Trachea (tissue), 1 donor: Measurements from ENCODE around the genes TAF1A and DISP1.

DNA sequence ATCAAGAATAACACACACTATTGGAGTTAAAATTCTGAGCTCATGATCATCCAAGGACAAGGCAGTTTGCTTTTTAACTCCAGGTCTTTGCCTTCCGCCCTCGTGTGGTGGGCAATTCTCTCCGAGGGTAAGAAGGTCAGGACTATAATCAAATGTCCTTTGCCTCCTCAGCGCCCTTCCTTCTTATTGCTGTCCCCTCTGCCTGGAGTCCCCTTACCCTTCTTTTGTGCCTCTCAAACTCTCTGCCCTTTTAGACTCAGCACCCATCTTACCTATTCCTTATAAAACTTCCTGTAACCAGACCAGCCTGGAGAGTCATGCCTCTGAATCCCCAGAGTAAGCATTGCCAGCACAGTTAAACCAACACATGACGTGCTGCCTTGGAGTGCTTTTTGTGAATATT, 17.2 kb downstream of the MTARC1 start:
- PRO-cap, result no peak

- PRO-cap, result bidirectional peak, plus-strand start at chr1:220879519, minus-strand start at chr1:220879201
Measured at GRCh38 chr1:220879054-220879269, 281 bp upstream of the HLX start.

DNA sequence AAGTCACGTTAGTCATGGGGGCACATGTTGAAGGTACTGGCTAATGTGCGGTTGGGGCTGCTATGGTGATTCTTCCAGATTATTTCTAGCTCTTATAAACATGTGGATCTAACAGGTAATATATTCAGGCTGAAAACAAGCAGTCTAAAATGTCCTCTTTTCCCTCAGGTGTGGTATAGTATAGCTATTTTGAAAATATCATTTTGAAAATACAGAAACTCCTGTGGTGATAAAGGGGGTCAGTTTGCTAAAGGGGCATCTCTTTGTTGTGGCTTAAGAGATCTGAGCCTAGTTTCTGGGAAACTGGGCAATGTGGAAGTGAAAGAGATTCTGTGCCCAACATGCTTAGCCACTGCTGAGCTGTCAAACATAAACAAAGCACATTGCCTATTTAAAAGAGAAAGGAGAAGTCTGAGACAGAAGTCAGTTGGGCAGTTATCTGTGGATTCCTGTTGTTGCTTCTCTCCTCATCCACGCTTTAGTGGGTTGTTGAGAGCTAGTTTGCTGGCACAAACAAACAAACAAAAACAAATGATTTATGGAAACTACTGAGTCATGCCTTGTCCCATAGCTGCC, 166.9 kb downstream of the HLX start:
- PRO-cap, result no peak

- PRO-cap, result no peak
Measured at GRCh38 chr1:221698841-221699407, 43.0 kb downstream of the DUSP10 start.

DNA sequence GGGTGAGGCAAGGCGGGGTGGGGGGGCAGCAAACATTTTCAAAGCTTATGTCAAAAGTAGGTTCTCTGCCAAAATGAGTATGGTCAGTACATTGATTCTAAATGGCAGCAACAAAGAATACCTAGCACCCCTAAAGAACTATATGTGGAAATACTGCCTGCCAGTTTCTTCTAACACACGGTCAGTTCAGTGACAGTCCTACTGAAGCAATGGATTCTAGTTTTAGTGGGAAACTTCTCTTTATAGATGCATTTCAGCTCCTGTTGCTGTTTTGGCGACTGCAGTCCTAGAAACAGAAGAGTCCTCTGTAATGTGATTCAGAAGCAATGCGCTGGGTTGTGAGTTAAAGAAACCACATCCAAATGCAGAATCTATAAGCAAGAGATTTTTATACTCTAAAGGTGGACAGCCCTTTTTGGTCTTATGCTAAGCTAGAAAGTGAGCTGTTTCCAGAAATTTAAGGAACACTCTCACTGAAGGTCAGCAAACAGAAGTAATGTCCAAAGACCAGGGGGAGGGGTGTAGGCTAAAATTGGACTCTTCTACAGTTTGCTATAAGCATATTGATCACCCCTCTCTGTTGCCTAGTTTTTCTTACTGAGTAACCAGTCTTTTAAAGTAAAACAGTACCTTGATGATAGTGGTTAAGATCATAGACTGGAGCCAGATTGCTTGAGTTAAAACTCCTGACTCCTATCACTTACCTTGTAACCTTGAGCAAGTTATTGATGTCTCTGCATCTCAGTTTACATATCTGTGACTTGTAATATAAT, 30.8 kb downstream of the DUSP10 start:
- PRO-cap, result no peak

- PRO-cap, result no peak
Measured at GRCh38 chr1:221809529-221809969, 67.7 kb upstream of the DUSP10 start.

DNA sequence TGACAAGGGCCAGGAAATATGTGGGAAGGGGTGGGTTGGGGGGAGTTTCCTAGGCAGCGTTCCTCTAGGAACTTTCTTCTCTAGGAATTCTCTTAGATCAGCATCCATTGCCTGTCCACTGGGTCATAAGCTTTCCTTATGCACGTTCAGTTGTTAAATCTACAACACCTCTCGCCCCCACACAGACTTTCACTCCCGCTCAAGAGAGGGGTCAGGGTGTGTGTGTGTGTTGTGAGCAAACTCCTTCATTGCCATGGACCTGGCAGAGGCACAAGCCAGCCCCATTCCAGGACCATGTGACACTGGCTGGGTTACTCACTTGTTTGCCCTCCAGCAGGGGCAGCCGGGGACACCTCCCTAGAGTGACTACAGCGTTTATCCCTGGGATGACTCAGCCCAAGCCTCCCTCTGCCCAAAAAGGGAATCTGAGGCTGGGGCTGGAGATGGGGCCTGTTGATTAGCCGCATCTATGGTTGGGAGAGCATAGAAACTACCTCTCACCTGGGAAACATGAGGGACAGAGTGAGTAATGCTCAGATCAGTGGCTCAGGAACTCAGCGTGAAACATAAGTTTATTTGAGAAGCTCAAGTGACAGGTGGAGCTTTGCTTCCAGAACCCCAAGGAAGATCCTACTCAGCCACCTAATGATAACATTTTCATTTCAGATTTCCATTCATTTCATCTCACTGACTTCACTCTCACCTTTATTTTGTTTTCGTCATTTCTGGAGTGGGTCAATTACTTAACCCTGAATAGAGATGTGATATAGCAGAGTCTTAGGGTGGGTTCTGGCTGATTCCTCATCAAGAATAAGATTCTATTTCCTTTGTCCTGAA, 145.3 kb upstream of the DUSP10 start:
- PRO-cap, result no peak

GRCh38 chr1:221965126-221965699, 223.3 kb upstream of the DUSP10 start:
- PRO-cap, result no peak

- PRO-cap, result no peak
Measured at GRCh38 chr1:222266223-222266783, 281.6 kb downstream of the HHIPL2 start.

DNA sequence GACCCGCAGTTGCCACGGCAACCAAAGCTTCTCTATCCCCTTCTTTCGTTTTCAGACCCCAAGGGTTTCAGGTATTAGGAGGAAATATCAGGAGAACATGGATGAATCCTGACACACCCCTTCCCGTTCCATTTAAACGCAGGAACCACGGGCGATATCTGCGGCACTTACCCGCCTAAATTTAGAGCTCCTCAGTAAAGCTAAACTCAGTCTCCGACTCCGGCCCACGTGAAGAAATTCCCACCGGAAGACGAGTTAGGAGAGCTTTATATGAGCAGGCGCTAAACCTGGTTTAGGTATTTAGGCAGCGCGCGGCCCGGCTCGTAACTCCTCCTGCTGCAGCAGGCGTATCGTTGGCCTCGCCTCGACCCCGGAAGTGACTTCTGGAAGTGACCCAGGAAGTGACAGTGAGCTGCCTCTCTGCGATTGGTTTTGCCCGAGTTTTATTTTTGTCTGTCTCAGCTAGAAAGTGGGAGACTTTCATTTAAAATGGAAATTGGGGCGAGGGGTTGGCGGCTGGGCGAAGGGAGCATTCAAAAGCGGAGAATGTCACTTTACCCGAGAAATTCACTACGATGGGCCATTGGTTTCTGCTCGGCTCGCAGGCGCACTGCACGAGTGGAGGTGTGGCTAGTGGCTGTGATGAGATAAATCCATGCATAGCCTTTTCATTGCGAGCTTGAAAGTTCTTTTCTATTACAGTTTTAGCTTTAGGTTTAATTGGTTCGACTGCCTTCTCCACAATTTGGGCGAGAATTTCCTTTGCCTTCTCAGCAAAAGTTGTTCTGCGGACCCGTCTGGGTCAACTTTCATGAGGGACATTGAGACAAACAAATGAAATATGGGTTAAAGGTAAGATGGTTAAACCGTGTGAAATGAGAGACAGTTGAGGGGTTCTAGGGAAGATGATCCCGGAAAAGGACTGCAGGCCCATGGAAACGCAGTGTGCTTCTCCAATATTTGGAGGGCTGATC, at the start of gene TAF1A:
TSS of gene TAF1A (minus strand) at position 378 of the 974 bp plus-strand sequence.
- PRO-cap, result bidirectional peak, plus-strand start at position 494 of the sequence, minus-strand start at position 378 of the sequence

- PRO-cap, result no peak
Measured at GRCh38 chr1:222627925-222628774, 10.3 kb downstream of the MIA3 start.

DNA sequence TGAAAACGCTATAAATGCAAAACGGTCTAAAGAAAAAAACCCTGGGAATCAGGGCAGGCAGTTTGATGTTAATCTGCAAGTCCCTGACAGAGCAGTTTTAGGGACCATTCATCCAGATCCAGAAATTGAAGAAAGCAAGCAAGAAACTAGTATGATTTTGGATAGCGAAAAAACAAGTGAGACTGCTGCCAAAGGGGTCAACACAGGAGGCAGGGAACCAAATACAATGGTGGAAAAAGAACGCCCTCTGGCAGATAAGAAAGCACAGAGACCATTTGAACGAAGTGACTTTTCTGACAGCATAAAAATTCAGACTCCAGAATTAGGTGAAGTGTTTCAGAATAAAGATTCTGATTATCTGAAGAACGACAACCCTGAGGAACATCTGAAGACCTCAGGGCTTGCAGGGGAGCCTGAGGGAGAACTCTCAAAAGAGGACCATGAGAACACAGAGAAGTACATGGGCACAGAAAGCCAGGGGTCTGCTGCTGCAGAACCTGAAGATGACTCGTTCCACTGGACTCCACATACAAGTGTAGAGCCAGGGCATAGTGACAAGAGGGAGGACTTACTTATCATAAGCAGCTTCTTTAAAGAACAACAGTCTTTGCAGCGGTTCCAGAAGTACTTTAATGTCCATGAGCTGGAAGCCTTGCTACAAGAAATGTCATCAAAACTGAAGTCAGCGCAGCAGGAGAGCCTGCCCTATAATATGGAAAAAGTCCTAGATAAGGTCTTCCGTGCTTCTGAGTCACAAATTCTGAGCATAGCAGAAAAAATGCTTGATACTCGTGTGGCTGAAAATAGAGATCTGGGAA, 11.7 kb downstream of the MIA3 start:
- PRO-cap, result no peak

DNA sequence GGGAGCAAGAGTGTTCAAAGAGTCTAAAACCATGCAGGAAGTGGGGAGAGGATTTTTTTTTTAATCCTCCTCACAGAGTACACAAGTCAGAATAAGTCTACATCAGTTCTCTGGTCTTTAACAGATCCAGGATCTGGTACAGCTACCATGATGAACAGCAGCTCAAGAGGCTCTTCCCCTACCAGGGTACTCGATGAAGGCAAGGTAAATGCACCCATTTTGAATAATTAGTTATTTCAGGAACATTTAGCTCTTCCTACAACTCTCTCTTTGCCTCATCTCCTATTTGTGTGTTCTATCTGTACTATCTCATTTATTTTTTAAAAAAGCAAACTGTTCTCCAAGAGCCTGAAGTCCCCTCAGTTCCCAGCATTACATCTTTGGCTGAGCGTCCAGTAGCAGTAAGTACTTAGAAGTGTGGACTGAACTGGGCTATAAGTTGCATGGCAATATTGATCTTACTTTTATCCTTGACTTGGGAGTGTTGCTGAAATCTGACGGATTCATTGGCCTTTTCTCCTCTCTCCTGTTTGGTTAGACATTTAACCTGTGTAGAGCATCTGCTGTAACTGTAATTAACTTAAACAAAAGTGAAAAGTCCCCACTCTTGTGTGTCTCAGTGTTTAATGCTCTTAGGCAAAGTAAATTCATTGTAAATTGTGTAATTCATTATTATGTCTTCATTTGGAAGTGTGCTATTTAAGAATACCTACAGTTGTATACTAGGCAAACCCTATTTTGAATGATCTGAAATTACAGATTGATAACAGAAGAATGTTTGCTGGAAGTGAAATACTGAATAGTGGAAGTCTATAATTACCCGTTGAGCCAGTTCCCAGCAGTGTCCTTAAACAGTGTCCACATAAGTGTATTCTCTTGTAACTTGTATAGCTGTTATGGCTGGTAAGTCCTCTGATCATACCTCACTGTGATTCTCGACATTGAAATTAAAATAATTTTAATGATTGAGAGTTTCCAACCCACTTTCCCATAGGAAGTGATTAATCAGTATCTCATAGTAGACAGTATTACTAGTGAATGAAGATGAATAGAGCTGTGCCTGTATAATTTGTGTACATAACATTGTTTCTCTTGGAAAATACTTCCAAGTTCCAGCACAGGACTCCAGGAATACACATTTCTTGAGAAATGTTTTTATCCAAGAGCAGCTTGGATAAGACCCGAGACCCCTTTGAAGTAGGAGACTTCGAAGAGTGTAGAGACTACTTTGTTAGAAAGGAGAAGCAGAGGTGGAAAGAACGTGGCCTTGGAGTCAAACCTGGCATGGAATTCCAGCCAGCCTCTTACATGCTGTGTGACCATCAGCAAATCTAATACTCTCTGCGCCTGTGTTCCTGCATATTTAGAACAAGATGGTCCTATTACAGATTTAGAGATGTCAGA, 44.7 kb downstream of the MIA3 start:
- PRO-cap, result no peak

DNA sequence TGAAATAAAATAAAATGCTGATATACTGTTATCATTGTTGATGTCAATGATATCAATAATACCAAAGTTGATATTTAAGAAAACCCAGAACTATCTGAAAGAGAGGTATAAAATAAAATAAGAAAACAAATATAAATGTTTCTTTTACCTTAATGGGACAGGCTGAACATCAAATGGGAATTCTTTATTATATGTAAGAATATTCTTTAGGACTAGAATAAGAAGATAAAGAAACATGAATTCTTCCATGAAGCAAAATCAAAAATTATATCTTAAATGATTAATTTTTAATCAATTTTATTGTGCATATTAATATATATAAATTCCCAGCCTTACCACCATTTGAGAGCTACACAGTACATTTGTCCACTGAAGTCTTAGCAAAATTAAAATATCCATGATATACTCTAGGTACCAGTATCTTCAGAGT, 24.8 kb downstream of the AIDA start:
- PRO-cap, result no peak

DNA sequence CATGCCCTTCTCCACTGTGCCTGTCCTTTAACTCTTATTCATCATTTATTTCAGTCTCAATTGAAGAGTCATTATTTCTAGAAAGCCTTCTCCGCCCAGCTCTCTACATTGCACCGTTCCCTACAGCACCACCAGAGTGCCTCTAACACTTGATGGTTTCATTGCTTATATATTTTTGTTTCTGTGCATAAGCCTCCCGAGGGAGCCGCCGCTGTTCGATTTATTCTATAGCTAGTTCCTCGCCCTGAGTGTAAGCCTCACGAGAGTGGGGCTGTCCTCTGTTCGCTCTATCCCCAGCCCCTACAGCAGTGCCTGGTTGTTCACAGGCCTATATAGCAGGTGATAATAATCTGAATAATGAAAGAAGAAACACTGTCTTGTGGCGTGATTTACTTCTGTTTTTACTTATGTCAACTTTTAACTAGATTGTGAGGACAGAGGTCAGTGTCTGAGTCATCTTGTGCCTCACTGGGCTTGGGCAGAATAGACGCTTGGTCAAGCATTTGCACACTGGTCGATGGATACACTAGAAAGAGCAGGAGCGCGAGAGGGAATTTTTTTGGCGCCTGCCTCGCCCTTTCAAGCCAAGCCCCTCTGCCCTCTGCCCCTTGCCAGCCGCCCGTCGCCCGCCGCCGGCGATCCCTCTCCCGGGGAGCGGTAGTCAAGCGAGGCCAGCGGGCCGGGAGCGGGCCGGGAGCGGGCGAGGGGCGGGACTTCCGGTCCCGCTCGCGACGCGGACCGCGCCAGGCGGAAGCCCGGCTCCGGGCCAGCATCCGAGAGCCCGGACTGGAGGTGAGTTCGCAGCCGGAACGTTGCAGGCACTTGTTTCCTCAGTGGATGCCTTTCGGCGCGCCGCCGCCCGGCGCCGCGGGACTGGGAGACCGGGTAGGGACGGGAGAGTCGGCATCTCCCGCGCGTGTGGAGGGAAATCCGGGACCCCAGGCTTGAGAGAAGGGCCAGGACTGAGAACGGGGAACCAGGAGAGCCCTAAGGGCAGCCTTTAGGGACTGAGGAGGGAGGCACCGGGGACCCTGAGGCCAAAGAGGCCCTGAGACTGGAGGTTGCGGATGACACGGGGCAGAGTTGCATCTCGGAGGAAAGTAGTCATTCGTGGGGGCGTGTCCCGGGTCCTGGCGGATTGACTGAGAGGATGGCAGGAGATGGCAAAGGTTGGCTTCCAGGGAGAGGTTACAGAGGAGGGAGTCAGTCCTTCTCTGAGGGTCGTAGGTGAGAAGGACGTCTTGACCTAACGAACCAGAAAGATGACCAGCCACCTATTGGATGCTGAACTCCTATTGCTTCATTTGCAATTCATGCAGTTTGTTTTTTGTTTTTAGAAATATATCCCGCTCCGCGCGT, at the start of gene DISP1:
TSS of gene DISP1 (plus strand) at position 753 of the 1,359 bp plus-strand sequence.
- PRO-cap, result bidirectional peak, plus-strand start at position 795 of the sequence, minus-strand start at position 634 of the sequence; unidirectional peak, minus-strand start at position 1,072 of the sequence

DNA sequence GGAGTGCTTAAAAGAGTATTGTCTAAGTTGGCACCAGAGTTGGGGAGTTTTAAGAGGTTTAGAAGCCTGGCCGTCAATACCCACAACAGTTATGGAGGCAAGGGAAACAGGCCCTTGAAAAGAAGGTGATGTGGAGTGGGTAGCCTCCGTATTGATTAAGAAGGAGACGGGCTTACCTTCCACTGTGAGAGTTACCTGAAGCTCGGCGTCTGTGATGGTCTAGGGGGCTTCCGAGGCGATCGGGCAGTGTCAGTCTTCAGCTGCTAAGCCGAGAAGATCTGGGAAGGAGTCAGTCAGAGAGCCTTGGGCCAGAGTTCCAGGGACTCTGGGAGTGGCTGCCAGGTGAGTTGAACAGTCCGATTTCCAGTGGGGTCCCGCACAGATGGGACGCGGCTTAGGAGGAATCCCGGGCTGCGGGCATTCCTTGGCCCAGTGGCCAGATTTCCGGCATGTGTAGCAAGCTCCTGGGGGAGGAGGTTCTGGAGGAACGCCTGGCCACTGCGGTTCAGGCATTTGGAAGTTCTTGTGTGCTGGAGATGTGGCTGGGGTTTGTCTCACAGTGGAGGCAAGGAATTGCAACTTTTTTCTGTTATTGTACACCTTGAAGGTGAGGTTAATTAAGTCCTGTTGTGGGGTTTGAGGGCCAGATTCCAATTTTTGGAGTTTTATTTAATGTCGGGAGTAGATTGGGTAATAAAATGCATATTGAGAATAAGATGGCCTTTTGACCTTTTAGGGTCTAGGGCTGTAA, 115.5 kb downstream of the TLR5 start:
- PRO-cap, result no peak

GRCh38 chr1:223081004-223081913, 61.8 kb downstream of the TLR5 start:
- PRO-cap, result bidirectional peak, plus-strand start at chr1:223081526, minus-strand start at chr1:223081375

DNA sequence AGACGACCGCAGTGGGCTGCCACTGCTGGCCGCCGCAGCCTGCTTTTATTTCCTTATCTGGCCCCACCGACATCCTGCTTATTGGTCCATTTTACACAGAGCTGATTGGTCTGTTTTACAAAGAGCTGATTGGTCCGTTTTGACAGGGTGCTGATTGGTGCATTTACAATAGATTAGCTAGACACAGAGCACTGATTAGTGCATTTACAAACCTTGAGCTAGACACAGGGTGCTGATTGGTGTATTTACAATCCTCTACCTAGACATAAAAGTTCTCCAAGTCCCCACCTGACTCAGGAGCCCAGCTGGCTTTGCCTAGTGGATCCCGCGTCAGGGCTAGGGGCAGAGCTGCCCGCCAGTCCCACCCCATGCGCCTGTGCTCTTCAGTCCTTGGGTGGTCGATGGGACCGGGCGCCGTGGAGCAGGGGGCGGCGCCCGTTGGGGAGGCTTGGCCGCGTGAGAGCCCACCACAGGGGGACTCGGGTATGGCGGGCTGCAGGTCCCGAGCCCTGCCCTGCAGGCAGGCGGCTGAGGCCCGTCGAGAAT, 26.4 kb downstream of the TLR5 start:
- PRO-cap, result no peak

GRCh38 chr1:223233368-223234003, 90.4 kb upstream of the TLR5 start:
- PRO-cap, result no peak

DNA sequence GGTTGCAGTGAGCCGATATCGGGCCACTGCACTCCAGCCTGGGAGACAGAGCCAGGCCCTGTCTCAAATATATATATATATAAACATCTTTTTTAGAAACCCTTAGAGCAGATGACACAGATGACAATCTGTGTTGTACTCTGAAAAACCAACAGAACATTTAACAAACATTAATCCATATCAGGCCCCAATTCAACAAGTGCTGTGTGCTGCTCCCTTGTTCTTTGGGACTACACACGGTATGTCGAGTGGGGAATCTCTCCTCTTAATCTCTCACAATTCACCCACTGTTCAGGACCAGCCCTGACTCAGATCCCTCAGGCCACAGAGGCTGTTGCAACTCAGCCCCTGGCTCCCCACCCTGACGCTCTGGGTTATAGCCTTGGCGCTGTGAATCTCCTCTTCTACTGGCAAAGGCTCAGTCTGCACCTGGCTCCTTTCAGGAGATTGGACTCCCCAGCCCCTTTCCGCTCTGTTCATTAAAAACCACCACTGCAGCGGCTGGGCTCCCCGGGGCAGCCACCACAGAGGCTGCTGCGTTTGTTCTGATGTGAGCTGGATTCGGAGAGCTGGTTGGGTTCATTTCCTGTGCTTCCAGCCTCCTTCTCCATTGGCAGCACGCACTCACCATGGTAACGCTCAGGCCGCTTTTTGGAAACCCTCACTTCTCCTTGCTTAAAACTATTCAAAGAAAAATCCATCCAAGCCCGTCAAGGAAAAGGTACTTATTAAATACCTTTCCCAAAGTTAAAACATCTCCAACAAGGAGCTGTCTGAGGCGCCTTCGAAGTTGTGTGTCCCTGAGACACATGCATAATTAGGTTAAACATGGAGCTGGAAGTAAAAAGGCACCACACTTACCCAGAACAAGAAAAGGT, 13.0 kb downstream of the CAPN8 start:
- PRO-cap, result no peak